Body of pancreas (tissue), 2 donors: ENCODE measurements around a stretch of chr4.

- PRO-cap = no peak
- RAMPAGE, long total RNA, 2 experiments = no peak in any of the 2 experiments
Observed at GRCh38 chr4:162740159-162740625, 426.5 kb downstream of the NAF1 start.

DNA sequence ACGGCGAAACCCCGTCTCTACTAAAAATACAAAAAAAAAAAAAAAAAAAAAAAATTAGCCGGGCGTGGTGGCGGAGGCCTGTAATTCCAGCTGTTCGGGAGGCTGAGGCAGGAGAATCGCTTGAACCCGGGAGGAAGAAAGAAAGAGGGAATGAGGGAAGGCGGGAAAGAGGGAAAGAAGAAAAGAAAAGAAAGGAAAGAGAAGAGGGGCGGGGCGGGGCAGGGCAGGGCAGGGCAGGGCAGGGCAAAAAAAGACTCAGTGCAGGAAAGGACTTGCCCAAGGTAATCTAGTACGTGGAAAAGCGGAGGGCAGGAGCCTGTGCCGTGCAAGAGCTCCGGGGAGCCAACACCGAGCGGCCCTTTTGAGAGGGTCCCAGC lies 536 bp upstream of the TMA16 start:
- PRO-cap = no peak
- RAMPAGE, long total RNA, 2 experiments = no peak in any of the 2 experiments

DNA sequence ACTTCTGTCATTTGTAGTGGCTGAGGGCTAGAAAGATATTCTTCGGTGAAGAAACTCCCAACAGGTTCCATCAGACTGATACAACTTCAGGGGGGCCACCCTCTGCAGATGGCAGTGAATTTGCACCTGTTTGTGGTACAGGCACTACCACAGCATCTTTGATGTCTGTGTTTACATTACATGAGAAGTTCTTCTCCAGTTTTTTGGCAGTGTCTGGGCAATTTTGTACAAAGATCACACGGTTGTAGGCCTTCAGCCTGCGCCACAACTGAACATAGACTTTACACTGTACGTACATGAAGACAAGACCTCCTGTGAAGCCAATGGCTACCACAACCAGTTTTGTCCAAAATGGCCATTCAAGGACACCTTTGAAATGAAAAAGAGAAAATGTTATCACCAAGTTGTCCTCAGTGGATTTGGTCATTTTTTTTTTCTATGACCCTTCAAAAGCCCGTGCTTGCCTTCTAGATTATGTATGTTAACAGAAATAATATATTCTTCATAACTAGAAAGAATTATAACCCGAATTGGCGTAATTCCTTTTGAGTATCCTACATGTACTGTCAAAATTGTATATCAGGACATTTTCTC lies 34.3 kb downstream of the TMA16 start:
- PRO-cap = no peak
- RAMPAGE, long total RNA, 2 experiments = no peak in any of the 2 experiments

GRCh38 chr4:164136003-164136584 lies 247.7 kb downstream of the MARCHF1 start:
- PRO-cap = no peak
- RAMPAGE, long total RNA, 2 experiments = no peak in any of the 2 experiments

- PRO-cap = no peak
- RAMPAGE, long total RNA, 2 experiments = no peak in any of the 2 experiments
Observed at GRCh38 chr4:165245760-165246257, 33.7 kb downstream of the GK3 start.

- PRO-cap = no peak
- RAMPAGE, long total RNA, 2 experiments = no peak in any of the 2 experiments
Observed at GRCh38 chr4:167091915-167092232, 142.4 kb downstream of the SPOCK3 start.

DNA sequence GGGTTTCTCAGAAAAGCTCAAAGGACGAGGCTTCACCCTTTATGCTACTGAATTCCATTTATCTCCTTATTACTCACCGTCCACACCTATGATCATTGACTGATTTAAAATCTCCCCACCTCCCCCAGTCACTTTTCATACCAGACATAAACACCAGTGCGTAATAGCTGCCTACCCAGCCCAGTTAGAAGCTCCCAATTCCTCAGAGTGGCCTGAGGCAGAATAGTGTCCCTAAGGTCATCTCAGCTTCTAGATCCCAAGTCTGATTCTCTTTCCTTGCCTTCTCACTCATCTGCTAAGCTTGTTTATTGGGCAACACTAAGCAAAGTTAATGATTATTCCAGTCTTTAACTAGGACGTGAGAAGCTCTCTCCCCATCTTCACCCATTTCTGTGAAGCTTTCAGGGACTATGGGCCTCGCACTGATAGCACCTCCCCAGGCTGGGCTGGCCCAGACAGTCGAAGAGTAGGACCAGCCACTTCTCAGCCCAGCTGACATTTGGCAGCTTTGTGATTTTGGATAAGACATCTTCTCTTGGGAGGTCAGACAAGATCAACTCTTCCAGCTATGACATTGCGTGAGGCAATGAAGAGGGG lies 7.2 kb upstream of the DDX60L start:
- PRO-cap = no peak
- RAMPAGE, long total RNA, 2 experiments = no peak in any of the 2 experiments

DNA sequence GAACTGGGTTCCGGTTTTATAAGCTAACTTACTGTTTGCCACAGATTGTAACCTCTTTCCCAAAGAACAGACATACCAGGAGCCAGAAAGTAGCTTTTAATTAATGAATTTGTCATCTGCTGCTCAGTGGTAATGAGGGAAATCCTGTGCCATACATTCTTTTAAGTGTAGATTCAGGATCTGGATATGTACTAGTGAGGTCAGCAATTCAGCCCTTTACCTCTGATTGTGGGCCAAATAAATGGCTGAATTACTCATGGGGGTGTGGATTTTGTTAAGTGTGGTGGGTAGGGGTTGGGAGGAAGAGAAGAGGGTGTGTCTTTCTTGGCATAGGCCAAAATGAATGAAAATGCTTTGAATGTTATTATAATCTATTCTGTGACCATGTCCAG lies 244.5 kb downstream of the CBR4 start:
- PRO-cap = no peak
- RAMPAGE, long total RNA, 2 experiments = no peak in any of the 2 experiments

DNA sequence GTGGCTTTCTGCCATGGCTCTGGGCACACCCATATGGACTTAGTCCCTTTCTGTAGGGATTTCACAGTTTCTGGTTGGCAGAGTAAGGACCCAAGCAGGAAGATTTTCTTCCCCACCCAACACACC lies 244.2 kb downstream of the CBR4 start:
- PRO-cap = no peak
- RAMPAGE, long total RNA, 2 experiments = no peak in any of the 2 experiments

- PRO-cap = no peak
- RAMPAGE, long total RNA, 2 experiments = no peak in any of the 2 experiments
Observed at GRCh38 chr4:168815234-168815995, 194.6 kb downstream of the CBR4 start.

GRCh38 chr4:168837800-168838516 lies 172.1 kb downstream of the CBR4 start:
- PRO-cap = no peak
- RAMPAGE, long total RNA, 2 experiments = no peak in any of the 2 experiments

GRCh38 chr4:168903528-168903991 lies 106.5 kb downstream of the CBR4 start:
- PRO-cap = no peak
- RAMPAGE, long total RNA, 2 experiments = no peak in any of the 2 experiments

GRCh38 chr4:169070769-169071293 lies 60.8 kb upstream of the CBR4 start:
- PRO-cap = no peak
- RAMPAGE, long total RNA, 2 experiments = no peak in any of the 2 experiments

DNA sequence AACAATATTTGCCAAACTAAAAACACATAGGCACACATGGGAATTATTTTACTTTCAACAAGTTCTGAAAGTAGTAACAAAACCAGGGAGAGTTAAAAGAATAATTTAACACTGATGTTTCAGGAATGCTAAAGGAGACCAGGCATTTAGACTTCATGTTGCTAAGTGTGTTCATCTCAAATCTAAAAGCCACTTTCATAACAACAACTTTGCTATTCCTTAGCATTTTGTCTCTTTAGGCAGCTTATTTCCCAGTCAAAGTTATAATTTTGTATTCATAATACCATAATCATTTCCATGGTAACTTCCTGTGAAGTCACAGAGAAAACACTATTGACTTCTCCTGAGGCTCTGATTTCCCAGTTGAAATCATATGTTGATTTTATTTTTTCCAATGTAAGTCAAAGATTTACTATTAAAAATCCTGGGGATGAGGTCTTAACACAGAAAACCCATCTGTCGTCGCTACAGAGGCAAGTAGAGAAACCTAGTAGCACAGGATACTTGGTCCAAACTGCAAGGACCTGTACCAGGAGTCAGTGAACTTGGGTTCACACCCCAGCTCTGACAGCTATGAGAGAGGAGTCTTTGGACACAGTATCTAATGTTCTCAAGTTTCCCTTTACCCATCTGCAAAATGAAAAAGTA lies 69.2 kb downstream of the SH3RF1 start:
- PRO-cap = no peak
- RAMPAGE, long total RNA, 2 experiments = no peak in any of the 2 experiments

- PRO-cap = no peak
- RAMPAGE, long total RNA, 2 experiments = no peak in any of the 2 experiments
Observed at GRCh38 chr4:169220382-169220769, 50.4 kb downstream of the SH3RF1 start.

- PRO-cap = no peak
- RAMPAGE, long total RNA, 2 experiments = no peak in any of the 2 experiments
Observed at GRCh38 chr4:169220770-169221460, 49.8 kb downstream of the SH3RF1 start.

- PRO-cap = no peak
- RAMPAGE, long total RNA, 2 experiments = no peak in any of the 2 experiments
Observed at GRCh38 chr4:169251930-169252252, 18.9 kb downstream of the SH3RF1 start.

- PRO-cap = no peak
- RAMPAGE, long total RNA, 2 experiments = start-site peak on the minus strand in 1 of 2 experiments, at chr4:169263509-169263882 at its widest, 7 to 9 reads per replicate
Observed at GRCh38 chr4:169263326-169264367, 7.1 kb downstream of the SH3RF1 start.

GRCh38 chr4:169621574-169622618 lies 1.5 kb downstream of the CLCN3 start:
- PRO-cap = no peak
- RAMPAGE, long total RNA, 2 experiments = no peak in any of the 2 experiments

DNA sequence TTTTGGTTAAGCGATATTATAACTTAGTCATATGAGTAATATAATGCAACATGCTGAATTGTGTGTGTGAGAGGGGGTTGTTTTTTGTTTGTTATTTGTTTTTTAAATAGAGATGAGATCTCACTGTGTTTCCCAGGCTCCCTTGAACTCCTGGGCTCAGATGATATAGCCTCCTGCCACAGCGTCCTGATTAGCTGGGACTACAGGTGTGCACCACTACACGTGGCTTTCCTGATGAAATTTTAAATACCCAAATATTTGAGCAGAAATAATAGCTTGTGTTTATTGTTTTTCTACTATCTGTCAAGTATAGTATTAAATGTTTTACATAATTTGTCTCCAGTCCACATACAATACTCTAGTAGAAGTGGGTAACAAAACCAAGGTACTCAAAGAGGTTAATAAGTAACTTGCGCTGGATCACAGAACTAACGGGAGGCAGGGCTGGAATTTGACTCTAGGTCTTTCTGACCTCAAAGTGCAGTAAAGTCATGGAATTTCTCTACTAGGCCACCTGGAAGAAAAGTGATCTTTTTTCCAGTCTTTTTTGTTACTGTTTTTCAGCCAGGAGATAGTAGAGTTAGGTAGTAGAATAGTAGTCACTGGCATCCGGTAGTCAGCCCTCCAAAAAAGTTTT lies 47.8 kb downstream of the CLCN3 start:
- PRO-cap = no peak
- RAMPAGE, long total RNA, 2 experiments = no peak in any of the 2 experiments